Subcutaneous preadipocyte (primary cell): Measurements from ENCODE around the genes FAIM and PIK3CB.

- CAGE, long polyA plus RNA, result no peak
Measured at GRCh38 chr3:135967204-135967776, 1.8 kb downstream of the PPP2R3A start.

GRCh38 chr3:136255465-136256033 lies 5.4 kb downstream of the PCCB start:
- CAGE, long polyA plus RNA, result no peak

- CAGE, long polyA plus RNA, result no peak
Measured at GRCh38 chr3:136645379-136646540, 106.4 kb downstream of the STAG1 start.

- CAGE, long polyA plus RNA, result no peak
Measured at GRCh38 chr3:136710240-136710874, 41.8 kb downstream of the STAG1 start.

DNA sequence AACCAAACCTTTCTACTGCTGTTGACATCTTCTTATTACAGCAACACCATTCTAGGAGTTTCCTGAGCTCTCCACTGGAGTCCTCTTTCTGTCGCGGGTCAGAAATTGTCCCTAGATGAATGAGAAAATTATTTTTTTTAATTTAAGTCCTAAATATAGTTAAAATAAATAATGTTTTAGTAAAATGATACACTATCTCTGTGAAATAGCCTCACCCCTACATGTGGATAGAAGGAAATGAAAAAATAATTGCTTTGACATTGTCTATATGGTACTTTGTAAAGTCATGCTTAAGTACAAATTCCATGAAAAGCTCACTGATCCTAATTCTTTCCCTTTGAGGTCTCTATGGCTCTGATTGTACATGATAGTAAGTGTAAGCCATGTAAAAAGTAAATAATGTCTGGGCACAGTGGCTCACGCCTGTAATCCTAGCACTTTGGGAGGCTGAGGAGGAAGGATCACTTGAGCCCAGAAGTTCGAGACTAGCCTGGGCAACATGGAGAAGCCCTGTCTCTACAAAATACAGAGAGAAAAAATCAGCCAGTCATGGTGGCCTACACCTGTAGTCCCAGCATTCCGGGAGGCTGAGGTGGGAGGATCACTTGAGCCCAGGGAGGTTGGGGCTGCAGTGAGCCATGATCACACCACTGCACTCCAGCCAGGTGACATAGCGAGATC lies 21.9 kb downstream of the CLDN18 start:
- CAGE, long polyA plus RNA, result no peak

- CAGE, long polyA plus RNA, result no peak
Measured at GRCh38 chr3:138113312-138113765, 2.1 kb downstream of the DZIP1L start.

- CAGE, long polyA plus RNA, result no peak
Measured at GRCh38 chr3:138125416-138126010, 6.7 kb downstream of the A4GNT start.

DNA sequence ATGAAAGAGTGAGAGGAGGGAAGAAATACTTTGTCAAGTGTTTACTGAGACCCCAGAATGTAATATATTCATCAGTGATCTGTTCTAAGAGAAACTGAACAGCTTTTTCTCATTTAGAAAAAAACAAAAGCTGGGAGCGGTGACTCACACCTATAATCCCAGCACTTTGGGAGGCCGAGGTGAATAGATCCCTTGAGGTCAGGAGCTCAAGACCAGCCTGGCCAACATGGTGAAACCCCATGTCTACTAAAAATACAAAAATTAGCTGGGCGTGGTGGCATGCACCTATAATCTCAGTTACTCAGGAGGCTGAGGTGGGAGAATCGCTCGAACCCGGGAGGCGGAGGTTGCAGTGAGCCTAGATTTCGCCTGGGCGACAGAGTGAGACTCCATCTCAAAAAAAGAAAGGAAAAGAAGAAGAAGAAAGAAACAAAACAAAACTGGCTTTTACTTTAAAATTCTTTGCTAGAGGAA lies 68.5 kb downstream of the ARMC8 start:
- CAGE, long polyA plus RNA, result no peak

DNA sequence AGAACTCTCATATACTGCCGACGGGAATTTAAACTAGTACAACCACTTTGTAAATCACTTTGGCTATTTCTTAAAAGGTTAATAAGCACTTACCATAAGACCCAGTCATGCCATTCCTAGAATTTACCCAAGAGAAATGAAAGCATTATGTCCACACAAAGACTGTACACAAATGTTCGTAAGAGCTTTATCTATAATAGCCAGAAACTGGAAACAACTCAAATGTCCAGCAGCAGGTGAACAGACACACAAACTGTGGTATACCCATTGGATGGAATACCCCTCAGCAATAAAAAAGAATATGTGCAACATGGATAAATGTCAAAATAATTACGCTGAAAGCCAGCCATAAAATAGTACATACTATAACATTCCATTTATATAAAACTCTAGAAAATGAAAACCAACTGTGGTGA lies 5.4 kb downstream of the CEP70 start:
- CAGE, long polyA plus RNA, result no peak

- CAGE, long polyA plus RNA, result no peak
Measured at GRCh38 chr3:138608414-138609147, at the start of gene FAIM. FAIM (plus strand) TSS chr3:138608771.

DNA sequence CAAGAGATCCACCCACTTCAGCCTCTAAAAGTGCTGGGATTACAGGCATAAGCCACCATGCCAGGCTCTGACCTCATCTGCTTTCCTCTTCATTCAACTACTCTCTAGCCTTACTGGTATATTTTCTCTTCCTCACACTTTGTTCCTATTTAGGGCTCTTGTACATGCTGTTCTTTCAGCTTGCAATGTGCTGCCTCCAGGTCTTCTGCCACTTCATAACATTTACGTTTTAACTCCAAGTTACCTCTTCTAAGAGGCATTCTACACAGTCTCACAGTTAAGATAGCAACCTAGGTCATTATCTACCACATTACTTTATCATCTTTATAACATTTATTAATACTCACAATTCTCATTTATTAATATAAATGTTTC lies 34.8 kb downstream of the PIK3CB start:
- CAGE, long polyA plus RNA, result no peak

DNA sequence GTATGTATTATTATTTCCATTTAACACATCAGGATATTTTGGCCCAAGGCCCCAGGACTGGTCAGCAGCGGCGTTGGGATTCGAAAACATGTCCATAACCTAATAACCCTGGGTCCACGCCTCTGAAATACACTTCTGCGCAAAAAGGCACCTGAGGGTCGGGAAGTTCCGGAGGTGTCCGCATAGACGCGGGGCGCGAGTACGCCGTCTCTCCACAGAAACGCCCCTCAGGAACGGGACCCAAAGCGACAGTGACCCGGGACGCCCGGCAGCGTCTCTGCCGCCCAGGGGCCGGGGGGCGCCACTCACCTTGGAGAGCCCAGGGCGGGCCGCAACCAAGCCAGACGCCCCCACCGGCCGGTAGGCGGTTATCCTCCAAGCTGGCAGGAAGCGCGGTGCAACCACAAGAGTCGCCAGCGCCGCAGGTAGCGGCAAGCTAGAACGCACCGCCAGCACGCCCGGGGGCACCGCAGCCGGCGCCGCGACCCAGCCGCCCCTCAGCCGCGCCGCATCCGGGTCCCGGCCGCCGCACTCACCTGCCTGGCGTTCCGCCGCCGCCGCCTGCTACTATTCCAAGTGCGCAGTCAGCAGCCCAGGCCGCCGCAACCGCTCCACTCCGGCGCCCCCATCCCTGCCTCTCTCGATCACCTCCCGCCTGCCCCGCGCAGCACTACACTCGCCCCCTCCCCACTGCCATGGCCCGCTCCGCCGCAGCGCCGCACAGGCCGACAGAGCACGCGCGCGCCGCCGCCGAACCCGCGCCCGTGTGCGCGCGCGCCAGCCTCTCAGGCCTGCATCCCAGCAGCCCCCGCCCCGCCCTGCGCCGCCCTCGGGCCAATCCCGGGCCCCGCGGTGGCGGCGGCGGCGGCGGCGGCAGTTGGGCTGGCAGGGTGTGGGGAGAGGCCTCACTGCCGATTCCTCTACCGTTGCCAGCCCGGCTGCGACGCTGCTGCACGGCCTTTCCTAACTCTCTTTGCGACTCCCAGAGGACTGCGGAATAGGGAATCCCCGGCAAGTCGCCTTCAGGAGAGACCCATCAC lies at the start of gene PIK3CB:
Gene PIK3CB (minus strand): TSS at position 770 of the 1,040 bp plus-strand sequence.
- CAGE, long polyA plus RNA, result no peak

DNA sequence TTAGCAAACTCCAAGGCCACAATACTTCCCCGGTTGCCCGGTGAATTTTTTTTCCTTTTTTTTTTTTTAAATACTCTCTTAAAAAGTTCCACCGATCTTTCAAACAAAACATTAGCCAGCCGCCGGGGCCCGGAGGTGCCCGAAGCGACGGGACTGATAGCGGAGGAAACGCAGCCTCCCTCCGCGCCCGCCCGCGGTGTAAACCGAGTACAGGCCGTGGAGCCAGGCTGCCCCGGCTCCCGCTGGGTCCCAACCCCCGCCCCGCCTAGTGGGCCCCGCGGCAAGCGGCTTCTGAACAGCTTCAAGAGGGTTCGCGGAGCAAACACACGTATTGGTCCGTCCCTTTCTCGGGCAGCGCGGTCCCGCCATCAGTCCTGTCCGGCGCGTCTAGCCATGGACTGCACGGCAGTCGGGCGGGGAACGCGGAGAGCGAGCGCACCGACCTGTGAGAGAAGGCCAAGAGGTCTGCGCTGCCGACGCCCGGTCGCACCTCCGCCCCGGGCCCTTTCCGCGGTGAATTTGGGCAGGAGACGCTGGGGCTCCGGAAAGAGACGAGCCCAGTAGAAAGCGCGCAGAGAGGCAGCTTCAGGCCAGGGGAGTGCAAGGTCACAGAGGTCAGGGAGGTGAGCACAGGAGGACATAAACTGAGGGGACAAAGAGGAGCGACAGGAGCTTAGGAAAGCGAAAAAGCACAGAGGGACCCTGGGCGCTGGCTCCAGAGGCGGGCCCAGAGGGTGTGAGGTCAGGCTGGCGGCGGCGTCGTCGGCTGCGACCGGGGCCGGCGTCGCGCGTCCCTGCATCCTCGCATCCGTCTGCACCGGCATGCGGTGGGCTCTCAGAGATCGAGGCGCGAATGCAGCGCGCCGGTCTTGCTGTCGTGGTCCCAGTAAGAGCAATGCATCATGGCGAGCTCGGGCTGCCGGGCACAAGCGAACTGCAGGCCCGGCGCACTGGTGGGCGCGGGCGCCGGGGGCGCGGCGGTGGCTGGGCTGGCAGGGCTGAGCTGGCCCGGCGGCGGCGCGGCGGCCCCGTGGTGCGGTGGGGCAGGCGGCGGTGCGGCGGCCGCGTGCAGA lies 1.8 kb downstream of the FOXL2 start:
- CAGE, long polyA plus RNA, result no peak

GRCh38 chr3:139238296-139239254 lies 105.2 kb upstream of the MRPS22 start:
- CAGE, long polyA plus RNA, result no peak

- CAGE, long polyA plus RNA, result no peak
Measured at GRCh38 chr3:139340712-139341235, 3.0 kb upstream of the MRPS22 start.

DNA sequence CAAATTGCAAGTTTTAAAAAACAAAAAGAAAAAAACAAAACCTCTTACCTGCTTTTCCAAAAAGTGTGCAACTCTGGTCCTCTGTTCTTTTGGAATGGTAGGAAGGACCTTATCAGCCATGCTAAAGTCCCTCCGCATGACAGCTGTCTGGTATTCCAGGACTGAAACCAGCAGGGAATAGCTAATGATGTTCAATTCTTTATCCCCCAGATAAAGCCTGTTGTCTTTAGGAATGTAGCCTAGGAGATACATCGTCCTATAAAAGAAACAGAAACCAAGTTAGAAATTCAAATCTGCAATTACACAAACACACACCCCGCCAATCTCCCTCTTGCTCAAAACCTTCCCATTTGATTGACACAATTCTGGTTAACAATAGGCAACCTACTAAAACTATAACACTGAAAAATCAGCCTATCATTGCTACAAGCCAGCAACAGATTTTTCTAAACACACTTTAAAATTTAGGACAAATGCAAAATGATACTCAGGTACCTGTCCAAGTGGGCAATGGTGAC lies 22.8 kb downstream of the MRPS22 start:
- CAGE, long polyA plus RNA, result no peak

DNA sequence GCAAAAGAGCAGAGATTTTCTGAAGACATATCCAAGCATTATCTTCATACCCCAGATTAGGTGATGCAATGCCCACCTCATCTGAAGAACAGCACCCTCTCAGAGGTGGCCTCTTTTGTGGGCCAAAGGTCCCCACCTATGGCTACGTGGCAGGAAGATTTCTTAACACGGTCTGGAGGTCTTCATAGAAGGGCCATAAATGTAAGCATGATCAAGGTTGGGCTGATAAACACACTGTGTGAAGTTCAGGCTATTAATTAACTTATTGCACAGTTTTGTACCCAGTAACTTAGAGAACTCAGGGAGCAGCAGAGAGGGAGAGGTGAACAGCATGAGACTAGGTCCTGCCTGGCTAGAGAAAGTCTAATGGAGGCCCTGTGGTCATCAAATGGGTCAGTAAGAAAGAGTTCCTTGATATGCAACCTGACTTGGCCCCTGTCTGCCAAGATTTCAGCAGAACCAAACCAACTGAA lies 29.6 kb upstream of the RBP2 start:
- CAGE, long polyA plus RNA, result no peak

DNA sequence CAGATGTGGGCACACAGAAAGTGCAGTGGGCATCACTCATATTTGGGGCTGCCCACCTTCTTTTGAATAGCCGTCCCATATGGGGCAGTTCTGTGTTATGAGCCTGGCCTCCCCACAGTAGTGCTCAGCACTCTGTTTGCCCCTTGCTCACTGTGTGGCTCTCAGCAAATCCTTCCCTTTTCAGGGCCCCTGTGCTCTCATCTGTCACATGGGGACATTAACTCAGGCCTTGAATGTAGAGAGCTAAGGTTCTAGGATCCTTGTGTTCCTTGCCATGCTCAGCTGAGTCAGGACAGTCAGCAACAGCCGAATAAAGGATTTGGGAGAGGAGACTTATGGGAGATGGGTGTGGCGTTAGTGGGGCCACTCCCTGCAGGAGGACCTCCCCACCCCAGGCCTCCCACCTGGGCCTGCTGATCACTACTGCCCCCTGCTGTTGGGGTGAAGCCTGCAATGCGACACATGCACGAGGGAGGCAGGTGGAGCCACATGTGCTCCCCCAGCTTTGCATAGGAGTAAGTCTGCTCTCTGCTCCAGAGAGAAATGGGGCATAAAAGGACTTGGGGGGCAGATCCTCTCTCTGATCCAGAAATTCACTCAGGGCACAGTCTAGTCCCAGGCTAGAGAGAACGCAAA lies 19.6 kb downstream of the RBP1 start:
- CAGE, long polyA plus RNA, result no peak

GRCh38 chr3:139534507-139534948 lies 5.0 kb downstream of the RBP1 start:
- CAGE, long polyA plus RNA, result no peak

DNA sequence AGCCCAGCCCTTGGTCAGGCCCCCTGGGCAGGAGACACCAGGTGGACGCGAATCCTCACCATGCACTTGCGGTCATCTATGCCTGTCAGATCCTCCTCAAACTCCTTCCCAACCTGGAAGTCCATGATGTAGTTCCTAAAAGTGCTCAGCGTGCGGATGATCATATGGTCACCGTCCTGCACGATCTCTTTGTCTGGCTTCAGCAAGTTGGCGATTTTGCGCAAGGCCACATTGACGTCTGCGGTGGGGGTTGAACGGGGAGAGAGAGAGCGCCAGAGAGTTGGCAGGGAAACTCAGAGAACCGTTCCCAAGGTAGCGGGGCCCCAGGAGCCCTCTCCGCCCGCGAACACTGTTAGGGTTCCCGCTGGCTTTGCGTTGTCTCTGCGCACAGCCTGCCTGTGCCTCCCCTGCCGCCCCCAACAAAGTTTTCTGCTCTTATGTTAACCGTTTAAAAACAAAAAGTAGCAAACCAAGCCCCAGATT lies 779 bp downstream of the RBP1 start:
- CAGE, long polyA plus RNA, result no peak